Temporal lobe (tissue), 2 donors: ENCODE measurements around the genes ARGFX, FAM162A and HSPBAP1.

DNA sequence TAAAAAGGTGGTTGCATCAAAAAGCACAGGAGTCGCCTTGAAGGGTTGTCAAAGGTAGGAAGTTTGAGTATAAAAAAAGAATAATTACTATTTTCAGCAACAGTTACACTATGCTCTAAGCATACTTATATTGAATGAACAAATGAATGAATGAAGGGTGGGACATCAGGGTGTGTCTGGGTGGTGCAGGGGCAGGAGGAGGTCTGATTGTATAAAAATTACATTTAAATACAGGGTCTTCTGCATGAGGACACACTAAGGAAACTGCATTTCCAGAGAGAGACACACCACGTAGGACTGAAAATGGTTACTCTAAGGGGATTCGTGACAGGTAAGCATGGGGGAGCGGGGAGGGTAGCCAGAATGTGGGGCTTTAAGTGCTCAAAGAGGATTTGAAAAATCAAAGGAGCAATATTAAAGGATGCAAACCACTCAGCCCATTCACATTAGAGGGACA, at the start of gene ARGFX:
TSS of gene ARGFX (plus strand) at position 267 of the 457 bp plus-strand sequence.
- RAMPAGE, long total RNA: no peak

DNA sequence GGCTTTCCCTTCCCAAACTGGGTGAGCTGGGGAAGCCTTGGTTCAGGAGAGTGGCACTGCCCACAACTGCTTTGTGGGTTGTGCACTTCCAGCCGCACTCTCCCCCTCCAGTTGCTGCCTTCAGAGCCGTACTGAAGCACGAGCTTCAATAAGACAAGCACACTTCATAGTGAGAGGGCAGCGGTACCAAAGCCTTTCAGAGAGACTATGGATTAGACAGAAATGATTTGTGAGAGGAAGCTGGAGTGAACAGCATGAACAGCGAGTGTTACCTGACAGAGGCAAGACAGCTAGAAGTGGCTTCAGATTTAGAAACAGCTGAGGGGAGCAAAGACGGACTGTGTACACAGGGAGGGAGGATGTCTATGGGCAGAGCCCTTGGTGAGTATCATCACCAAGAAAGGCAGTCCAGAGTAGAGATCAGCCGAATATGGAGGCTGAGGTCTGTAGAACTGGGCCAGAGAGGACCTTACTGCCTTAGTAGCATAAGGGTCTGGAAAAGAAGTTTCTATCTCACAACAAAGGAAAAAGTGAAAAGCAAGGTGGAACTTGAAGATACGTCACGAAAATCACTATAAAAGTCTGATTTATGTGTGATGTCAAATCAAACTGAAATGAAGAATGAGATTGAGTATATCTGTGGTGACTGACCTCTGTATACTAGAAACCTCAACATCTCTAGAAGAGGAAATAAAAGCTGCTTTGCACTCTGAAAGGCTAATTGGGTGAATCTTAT, 31.0 kb downstream of the HCLS1 start:
- RAMPAGE, long total RNA: no peak

GRCh38 chr3:121654543-121655039, 6.1 kb downstream of the HCLS1 start:
- RAMPAGE, long total RNA: no peak

DNA sequence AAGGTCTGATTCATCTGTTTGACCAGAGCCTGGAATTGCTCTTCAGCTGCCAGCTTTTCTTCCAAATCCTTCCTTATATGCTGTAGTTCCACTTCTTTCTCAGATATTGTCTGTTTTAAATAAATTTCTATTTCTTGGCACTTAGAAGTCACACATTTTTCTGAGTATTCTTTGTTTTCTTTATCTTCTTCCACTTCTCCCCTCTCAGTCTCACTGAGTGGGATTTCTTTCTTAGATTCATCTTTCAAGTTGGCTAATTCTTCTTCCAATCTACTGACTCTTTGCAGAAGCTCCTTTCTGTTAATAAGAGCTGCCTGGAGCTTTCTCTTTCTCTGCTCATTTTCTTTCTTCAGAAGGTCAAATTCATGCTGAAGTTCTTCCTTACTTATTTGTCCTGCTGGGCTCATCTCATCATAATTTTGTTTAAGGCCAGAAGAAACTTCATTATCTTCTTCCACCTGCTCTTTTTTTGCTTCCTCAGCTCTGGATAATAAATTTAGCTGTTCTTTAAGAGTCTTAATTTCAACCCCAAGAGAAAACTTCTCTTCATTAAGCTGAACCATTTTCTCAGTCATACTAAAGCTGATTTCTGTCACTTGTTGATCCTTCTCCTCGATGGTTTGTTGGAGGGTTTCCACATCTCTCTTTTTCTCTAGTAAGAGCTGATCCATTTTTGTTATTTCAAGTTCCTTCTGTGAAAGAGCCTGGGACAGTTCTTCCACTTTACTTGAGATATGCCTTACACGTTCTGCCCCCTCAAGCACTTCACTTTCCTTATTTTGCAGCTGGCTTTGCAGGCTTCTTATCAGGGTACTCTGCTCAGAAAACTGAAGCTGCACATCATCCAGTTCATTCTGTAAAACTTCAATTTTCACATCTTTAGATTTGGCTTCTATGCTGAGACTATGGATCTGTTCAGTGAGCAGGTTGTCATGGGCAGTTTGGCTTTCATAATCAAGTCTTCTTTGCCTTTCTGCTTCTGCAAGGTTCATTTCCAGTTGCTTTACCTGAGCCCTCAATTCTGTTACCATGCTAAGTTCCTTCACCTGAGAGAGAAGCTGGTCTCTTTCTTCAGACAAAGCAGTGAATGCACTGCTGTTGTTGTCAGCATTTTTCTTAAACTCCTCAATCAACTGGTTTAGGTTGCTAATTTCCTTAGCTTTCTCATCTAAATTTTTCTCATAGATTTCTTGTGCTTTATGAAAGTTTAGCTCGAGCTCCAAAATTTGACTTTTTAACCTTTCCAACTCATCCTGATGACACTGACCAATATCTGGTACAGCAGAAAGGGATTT, 37.0 kb upstream of the HCLS1 start:
- RAMPAGE, long total RNA: no peak

GRCh38 chr3:121834071-121834671, 689 bp downstream of the IQCB1 start:
- RAMPAGE, long total RNA: no peak

DNA sequence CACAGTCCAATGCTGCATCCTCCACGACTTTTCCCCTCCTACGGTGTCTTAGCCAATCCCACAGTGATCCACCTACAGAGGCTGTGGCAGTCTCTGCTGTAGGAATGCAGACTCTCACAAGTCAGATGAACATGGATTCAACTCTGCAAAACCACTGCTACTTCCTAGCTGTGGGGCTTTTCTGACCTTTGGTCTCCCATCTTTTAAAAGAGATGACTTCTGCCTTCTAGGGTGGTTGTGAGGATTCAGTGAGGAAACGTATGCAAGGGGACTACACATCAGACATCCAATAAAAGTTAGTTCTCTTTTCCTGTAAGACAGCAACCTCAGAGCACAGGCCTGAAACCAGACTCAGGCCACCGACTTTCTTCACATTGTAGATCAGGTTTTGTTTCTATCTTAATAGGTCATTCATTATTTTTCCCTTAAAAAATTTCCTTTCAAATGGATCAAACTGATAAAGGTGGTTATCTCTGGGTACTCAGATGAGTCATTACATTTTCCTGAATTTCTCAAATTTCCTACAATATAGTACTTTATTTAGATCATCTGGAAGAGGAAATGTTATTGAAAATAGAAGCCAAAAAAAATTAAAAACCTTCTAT, 23.2 kb downstream of the ILDR1 start:
- RAMPAGE, long total RNA: no peak

DNA sequence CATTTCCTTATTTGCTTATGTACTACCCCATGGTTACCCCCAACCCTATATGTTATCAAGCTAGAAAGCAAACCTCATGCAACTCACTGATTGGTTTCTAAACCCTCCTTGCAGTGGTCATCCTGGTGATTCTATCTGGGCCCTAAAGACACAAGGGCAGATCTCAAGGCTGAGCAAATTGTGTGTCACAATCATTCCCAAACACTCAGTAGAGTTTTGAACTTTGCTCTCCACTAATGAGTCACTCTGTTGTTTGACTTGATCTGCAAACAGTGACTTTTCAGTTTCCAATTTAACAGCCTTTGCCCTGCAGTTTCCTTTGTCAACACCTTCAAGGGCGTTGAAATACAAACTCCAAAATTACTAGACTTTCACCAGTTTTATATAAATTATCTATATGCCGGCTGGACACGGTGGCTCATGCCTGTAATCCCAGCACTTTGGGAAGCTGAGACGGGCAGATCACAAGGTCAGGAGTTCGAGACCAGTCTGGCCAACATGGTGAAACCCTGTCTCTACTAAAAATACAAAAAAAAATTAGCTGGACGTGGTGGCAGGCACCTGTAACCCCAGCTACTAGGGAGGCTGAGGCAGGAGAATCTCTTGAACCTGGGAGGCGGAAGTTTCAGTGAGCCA, 17.4 kb downstream of the MIX23 start:
- RAMPAGE, long total RNA: no peak

- RAMPAGE, long total RNA: no peak
These were observed at the start of gene FAM162A for GRCh38 chr3:122383933-122384798. Gene FAM162A (plus strand): TSS chr3:122384182.

DNA sequence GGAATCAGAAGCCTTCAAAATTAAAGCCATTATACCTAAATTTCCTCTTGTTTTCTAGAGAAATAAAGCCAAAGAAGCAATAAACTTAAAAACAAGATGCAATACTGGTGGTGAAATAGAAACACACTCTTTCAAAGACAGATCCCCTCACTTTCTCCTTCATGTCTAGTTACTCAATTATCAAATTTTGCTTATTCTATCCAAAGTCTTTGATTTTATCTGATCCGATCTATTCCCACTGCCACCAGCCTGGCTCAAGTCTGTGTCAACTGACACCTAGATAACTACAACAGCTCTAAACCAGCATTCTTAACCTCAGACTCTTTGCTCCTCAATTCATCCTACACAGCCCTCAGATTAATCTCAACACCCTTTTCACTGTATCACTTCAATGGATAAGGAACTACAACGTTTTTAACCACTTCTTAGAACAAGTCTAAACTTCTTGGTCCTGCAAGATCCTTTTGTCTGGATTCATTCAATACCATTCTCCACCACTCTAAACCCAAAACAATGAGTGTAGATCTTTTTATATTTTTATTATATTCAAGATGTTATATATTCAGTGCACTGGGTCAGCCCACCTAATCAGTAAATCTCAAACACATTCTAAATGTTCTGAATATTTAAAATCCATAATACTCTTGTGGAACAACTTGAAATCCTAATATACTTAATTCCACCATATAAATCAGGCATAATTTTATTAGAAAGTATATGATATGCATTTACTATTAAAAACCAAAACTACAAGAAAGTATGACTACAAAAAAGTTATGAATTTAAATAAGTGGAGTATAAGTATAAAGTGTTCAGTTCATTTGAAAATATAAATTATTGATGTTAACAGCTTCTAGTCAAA, 8.9 kb downstream of the KPNA1 start:
- RAMPAGE, long total RNA: no peak

- RAMPAGE, long total RNA: no peak
These were observed 712 bp upstream of the PARP14 start for GRCh38 chr3:122679796-122680457.

- RAMPAGE, long total RNA: no peak
These were observed at the start of gene HSPBAP1 for GRCh38 chr3:122793494-122794490. Gene HSPBAP1 (minus strand): TSS chr3:122793831.

DNA sequence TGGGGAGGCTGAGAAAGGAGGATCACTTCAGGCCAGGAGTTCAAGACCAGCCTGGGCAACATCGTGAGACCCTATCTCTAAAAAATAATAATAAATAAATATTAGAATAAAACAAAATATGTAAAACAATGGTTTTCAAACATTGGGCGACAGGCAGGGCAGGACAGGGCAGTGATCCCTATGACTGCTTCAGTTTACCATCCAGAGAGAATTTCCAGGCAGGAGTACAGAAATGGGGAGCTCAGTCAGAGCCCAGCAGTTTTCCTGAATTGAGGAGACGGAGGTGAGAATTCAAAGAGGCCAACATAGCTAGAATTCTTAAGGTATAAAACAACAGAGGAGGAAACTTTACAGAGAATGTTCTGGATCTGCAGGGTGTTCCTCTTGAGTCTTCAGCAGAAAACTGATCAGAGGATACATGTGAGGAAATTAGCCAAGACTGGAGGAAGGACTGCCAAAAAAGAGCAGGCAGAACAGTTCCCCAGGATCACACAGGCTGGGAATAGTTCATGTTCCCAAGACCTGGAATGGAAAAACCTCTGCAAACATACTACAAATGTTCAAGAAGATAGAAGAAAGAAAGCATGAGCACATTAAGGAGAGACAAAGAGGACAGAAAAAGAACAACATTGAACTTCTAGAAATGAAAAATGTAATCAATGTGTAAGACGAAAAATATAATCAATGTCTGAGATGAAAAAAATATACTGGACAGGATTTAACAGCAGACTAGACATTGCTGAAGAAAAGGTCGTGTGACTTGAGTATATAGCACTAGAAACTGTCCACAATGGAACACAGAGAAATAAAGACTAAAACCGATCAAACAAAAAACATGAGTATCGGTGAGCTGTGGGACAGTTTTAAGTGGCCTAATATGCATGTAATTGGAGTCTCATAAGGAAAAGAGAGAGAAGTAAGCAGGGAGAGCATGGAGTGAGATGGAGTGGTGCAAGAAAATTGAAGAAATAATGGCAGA, 7.5 kb downstream of the SLC49A4 start:
- RAMPAGE, long total RNA: no peak

- RAMPAGE, long total RNA: no peak
These were observed 70.8 kb downstream of the SEMA5B start for GRCh38 chr3:122956626-122957217.

- RAMPAGE, long total RNA: no peak
These were observed 69.9 kb downstream of the SEMA5B start for GRCh38 chr3:122957712-122958092.

- RAMPAGE, long total RNA: no peak
These were observed 81.3 kb downstream of the SEC22A start for GRCh38 chr3:123282827-123283616.

DNA sequence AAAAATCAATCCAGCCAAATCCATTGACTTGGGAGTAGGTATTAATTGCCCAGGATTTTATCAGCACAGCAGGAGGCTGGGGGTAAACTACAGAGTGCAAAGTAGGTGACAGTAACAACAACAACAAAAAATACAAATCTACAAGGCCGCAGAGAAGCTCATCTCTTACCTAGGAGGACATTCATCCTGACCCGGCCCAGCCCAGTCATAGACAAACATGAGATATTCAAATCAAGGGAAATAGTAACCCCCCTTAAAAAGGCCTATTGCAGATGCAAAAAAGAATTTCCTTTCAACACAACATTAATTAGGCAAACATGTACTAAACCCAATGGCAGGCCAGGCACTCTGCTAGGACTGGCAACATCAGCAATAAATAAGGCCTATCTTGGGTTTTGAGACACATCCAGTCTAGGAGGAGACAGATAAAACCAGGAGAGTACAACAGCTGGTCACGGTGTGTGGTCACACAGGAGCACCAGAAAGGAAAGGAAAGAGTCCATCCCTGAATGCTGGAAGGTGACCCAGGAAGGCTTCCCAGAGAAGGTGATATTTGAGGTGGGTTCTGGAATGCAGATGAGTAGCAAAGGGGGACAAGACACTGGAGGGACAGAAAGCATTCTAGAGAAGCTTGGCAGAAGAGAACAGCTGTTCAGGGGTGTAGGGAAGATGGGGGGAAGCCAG, 61.3 kb downstream of the ADCY5 start:
- RAMPAGE, long total RNA: no peak

- RAMPAGE, long total RNA: no peak
These were observed 37.6 kb downstream of the ADCY5 start for GRCh38 chr3:123411304-123411678.

DNA sequence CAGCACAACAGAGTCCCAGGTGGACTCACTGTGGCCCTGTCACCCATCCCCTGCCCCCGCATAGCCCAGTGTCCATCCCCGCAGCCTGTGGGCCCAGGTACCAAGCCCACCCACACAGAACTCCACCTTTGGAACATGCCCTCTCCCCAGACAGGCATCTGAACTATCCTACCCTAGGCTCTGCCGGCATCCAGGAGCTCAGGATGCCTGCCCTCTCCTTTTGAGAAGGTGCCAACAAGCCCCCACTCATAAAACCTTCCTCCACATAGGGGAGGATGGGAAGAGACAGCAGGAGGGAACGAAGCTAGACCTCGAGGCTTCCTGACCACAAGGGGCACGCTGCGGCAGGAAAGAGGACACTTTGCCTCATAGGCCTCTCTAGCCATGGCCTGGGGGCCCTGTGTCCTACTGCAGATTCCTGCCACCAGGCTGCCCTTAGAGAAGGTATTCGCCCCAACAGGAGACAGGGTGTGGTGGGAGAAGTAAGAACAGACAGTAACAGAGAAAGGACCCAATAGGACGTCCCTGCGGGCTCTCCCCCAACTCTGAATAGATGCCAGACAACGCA, 37.0 kb downstream of the ADCY5 start:
- RAMPAGE, long total RNA: no peak

- RAMPAGE, long total RNA: no peak
These were observed 57.4 kb upstream of the HACD2 start for GRCh38 chr3:123642223-123642615.

- RAMPAGE, long total RNA: no peak
These were observed 134.3 kb downstream of the MYLK start for GRCh38 chr3:123749797-123750222.